AG10803 (cell line): ENCODE measurements around the genes KAT7 and TAC4.

- RRBS, result no CpG with 5 or more reads among the region's 7 CpGs
Observed at GRCh38 chr17:48564750-48565446, 13.3 kb downstream of the HOXB4 start.

DNA sequence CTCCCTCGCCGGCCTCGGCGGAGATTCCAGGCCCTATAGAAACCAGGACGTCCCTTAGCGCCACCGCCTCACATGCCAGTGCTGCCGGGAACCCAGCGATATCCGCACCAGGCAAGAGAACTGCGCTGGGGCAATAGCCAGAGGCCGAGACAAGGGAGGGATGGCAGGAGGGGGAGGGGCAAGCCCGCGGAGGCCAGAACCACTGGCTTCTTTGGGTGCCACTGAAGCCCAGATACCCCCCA, 929 bp downstream of the HOXB6 start:
- RRBS, result 4% methylated on average over 6 of the region's 14 CpGs

- RRBS, result no CpG with 5 or more reads among the region's 27 CpGs
Observed at GRCh38 chr17:48607602-48608184, 2.9 kb upstream of the HOXB6 start.

- RRBS, result no CpG with 5 or more reads among the region's 60 CpGs
Observed at GRCh38 chr17:48646478-48647091, 20.4 kb upstream of the HOXB9 start.

- RRBS, result no CpG with 5 or more reads among the region's 22 CpGs
Observed at GRCh38 chr17:48719421-48719599, 3.0 kb downstream of the PRAC1 start.

- RRBS, result 18% methylated on average over 12 of the region's 39 CpGs
Observed at GRCh38 chr17:48719600-48720285, 2.6 kb downstream of the PRAC1 start.

DNA sequence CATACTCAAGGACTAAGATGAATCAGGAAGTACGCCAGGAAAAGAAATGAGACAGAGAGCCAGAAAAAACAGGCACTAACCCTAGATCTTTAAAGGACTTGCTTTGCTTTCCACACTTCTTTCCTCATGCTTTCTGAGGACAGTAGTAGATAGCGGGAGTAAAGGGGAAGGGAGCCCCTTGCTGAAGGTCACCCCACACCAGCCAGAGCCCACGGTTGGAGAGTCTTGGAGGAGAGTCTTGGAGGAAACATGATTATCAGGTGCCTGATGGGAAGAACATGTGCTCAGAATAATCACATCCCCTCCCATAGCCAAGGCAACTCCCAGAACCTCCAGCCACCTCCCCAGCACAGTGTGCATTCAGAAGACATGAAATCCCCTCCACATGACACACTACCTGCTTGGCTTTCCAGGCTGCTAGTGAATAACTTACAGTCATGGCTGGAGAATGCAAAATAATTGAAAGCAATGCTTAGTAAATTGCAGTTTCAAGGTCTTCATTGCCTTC, 28.7 kb upstream of the HOXB13 start:
- RRBS, result no CpG with 5 or more reads among the region's 3 CpGs

- RRBS, result no CpG with 5 or more reads among the region's 5 CpGs
Observed at GRCh38 chr17:48841256-48841985, 10.6 kb downstream of the CALCOCO2 start.

DNA sequence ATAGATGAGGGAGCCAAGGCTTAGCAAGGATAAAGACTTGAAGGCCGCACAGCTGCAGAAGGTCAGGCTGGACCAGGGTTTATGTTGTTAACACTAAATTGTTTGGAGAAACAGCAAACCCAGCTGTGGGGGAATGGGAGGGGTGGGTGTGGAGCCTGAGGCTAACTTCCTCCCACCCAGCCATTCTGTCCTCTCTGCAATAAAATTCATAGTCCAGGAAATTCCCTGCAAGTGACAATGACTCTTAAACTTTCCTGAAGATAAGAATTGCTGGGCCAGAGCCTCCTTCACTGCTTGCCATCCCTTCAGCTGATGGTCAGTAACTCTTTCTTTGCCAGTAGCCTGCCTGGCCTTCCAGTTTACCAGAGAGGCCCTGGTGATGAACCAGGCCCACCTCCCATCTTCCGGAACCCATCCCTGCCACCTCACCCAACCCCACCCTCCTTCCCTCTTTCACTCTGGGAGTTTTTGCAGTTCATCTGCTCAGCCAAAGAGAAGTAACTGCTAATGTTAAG, 19.3 kb upstream of the ATP5MC1 start:
- RRBS, result no CpG with 5 or more reads among the region's 2 CpGs

GRCh38 chr17:48928128-48928620, 16.5 kb downstream of the SNF8 start:
- RRBS, result no CpG with 5 or more reads among the region's 4 CpGs

- RRBS, result no CpG with 5 or more reads among the region's 3 CpGs
Observed at GRCh38 chr17:49212359-49212789, 1.9 kb downstream of the ABI3 start.

DNA sequence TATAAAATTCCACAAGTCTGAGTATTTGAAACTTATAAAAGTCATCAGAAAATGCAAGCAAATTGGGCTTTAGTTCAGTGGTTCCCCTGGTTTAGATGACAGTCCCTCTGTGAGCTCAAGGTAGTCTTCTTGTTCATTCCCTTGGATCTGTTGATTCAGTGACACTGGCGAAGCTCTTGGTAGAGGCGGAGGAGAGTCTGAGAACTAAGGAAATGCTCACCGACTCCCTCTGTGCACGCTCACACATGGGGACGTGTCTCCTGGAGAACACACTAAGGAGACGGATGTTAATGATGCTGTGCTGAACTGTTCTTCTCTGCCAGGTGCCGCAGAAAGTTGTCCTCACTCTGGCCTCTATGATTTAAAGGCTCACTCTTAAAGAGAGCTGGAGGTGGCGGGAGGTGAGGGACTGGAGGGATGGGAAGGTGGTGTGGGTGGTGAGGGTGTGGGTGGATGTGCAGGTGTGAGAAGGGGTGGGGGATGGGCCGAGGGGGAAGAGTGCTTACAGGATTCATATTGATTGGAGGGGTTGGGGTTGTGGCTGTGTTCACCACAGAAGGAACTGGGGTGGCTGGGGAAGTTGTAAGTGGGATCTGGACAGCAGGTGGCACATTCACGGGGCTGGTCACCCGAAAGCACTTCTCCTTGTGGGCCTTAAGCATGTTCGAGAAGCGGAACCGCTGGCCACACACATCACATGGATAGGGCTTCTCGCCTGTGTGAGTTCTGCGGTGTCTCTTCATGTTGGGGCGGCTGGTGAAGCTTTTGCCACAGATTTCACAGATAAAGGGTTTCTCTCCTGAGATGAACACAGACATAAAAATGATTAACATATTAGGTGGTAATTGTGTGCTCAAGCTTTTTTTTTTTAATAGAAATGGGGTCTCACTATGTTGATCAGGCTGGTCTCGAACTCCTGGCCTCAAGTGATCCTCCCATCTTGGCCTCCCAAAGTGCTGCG, 63.6 kb downstream of the ZNF652 start:
- RRBS, result no CpG with 5 or more reads among the region's 19 CpGs

- RRBS, result no CpG with 5 or more reads among the region's 7 CpGs
Observed at GRCh38 chr17:49366635-49367034, 4.6 kb upstream of the ZNF652 start.

DNA sequence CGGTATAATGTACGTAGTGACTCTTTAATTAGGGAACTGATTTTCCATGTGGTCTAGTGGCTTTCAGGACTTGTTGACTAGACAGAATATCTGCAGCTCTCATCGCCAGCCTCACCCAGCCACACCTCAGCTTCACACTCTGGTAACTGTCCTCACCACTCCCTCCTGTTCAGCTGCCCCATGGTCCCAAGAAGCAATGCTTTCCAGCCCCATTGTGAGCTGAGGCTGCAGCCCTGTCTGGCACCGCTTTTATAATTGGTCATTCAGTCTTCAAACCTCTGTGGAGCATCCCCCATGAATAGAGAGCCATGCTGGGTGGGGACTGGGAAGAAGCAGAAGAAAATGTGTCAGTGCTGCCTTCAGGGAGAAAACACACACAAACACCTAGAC, 24.7 kb downstream of the PHB1 start:
- RRBS, result no CpG with 5 or more reads among the region's 4 CpGs

DNA sequence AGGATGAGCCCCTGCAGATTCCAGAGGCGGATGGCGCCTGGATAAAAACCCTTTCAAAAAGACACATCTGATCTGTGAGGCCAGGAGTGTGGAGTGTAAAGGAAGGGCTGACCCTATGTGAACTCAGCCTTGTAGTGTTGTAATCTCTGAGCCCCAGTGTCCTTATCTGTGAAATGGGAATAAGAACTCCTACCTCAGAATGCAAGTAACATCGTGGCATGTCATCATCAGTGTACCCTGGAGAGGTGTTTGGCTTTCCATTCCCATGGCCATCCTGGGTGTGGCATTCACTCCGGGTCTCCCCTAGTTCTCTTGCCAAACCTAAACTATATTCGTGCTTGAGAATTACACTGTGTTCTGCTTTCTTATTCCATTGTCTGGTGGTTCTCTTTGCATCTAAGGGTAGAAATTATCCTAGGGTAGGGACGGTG, 1.9 kb downstream of the NXPH3 start:
- RRBS, result no CpG with 5 or more reads among the region's 6 CpGs

DNA sequence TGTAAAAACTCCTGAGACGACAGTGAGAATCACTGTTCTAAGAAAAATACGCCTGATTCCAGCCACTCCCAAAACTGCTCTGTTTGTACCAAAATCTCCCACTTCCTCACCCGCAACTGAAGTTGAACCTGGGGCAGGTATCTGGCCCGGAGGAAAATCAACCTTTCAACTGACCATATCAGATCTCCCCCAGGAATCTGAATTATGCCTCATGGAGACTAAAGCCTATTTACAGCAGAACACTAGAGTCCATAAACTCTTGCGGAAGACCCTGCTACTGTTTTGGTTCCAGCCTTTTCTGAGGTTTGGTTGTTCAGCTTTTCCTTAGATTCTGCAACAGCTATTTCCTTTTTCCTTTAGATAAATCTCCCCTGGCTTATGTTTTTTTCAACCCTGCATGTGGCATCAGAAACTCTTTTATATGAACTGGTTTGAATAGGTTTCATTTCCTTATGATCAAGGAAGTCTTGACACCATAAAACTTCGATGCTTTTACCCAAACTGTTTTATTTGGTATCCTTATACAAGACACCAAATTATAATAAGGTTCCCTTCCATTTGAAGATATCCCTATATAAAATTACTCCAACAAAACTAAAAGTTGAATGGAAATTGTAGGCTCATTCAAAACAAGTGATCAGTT, 13.2 kb downstream of the SPOP start:
- RRBS, result no CpG with 5 or more reads among the region's 6 CpGs

- RRBS, result no CpG with 5 or more reads among the region's 4 CpGs
Observed at GRCh38 chr17:49714913-49715572, 7.3 kb upstream of the SLC35B1 start.

GRCh38 chr17:49788627-49789681, at the start of gene KAT7:
TSS of gene KAT7 (plus strand) at chr17:49788681.
- RRBS, result 1% methylated on average over 11 of the region's 73 CpGs

- RRBS, result no CpG with 5 or more reads among the region's 2 CpGs
Observed at GRCh38 chr17:49847887-49848550, at the start of gene TAC4. TSS of gene TAC4 (minus strand) at chr17:49848069.

- RRBS, result 23% methylated on average over 12 of the region's 24 CpGs
Observed at GRCh38 chr17:49890468-49890841, 42.6 kb upstream of the TAC4 start.